Right ventricle myocardium (tissue), 1 donor: ENCODE measurements around the gene SH3BP4.

DNA sequence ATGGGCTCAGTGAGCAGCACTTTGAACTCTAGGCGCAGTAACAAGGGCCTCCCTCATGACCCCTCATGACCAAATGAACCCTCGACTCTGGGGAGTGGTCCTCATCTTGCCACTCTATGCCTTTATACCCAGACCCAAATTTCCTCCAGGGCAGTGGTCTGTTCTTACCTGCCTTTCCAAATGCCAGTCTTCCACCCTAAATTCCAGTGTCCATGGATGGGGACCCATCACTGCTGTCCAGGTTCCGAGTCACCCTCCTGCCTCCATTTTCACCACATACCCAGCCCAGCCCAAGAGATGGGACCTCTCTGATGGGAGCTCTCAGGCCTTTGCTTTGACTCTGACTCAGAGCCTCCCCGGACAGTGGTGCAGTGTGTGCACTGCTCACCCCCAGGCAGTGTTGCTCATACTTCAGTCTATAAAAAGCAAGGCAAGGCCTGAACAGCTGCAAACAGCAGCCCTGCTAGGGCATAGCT lies 207.3 kb downstream of the ARL4C start:
- PRO-cap, 2 experiments, result no peak in any of the 2 experiments

- PRO-cap, 2 experiments, result no peak in any of the 2 experiments
Observed at GRCh38 chr2:234292514-234293341, 204.2 kb downstream of the ARL4C start.

- PRO-cap, 2 experiments, result no peak in any of the 2 experiments
Observed at GRCh38 chr2:234368394-234369005, 128.4 kb downstream of the ARL4C start.

GRCh38 chr2:234372929-234373404 lies 123.9 kb downstream of the ARL4C start:
- PRO-cap, 2 experiments, result no peak in any of the 2 experiments

GRCh38 chr2:234446811-234447289 lies 50.0 kb downstream of the ARL4C start:
- PRO-cap, 2 experiments, result no peak in any of the 2 experiments

DNA sequence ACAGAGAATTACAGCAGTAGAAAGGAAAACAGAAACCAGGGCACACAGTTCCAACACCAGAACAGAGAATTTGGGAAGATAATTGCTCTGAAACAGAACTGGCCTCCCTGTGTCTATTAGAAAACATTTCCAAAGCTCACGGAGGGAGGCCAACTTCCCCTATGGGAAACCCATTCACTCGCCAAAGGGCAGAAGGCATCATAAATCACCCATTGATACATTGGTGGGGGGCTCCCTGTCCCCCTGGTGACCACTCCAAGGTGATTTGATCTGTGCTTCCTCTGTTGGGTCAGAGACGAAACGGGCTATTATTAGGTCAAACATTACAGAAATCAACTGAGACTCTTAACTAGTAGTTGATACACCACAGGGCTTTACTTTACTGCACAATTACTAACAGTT lies 3.8 kb downstream of the ARL4C start:
- PRO-cap, 2 experiments, result no peak in any of the 2 experiments

DNA sequence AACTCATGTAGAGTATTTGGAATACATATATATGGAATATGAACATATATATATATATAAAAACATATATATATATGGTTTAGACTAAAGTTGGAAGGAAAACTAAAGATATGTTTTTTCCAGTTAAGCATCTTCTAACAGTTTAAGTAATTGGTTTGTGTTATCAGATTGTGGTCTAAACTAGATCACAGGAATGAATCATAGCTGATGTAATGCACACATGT lies 71.5 kb upstream of the SH3BP4 start:
- PRO-cap, 2 experiments, result no peak in any of the 2 experiments

DNA sequence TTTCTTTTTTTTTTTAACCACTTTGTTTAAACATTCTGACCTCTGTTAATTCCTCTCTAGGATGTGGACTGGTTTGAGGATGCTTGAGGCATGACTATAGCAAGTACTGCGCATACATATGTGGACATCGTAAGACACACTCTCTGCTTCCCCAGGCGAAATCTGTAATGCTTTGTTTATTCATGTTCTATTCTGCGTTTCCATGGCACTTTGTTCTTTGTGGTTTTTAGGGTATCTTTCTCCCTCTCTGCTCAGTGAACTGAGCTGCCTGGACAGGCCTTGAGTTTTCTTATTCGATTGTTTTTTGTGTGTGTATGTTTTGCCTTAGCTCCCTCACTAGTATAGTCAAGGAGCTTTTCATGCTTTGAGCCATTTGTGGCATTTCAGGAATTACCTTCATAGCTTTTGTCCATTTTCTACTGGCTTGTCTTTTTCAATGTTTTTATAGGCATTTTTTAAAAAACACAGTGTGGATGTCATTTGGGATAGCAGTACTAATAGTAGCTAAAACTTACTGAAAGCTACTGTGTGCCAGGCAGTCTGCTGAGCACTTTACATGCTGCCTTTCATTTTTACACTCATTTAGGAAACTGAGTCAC lies 1.9 kb upstream of the SH3BP4 start:
- PRO-cap, 2 experiments, result no peak in any of the 2 experiments

GRCh38 chr2:234951582-234952357 lies at the start of gene SH3BP4:
Gene SH3BP4, plus strand, starts transcription at chr2:234952017.
- PRO-cap, 2 experiments, result peak in 2 of 2 experiments; most common plus-strand start chr2:234952029 (in 1); most common minus-strand start chr2:234951761 (in 2)

GRCh38 chr2:234952394-234953272 lies 816 bp downstream of the SH3BP4 start:
- PRO-cap, 2 experiments, result peak in 2 of 2 experiments; most common minus-strand start chr2:234952490 (in 2)

DNA sequence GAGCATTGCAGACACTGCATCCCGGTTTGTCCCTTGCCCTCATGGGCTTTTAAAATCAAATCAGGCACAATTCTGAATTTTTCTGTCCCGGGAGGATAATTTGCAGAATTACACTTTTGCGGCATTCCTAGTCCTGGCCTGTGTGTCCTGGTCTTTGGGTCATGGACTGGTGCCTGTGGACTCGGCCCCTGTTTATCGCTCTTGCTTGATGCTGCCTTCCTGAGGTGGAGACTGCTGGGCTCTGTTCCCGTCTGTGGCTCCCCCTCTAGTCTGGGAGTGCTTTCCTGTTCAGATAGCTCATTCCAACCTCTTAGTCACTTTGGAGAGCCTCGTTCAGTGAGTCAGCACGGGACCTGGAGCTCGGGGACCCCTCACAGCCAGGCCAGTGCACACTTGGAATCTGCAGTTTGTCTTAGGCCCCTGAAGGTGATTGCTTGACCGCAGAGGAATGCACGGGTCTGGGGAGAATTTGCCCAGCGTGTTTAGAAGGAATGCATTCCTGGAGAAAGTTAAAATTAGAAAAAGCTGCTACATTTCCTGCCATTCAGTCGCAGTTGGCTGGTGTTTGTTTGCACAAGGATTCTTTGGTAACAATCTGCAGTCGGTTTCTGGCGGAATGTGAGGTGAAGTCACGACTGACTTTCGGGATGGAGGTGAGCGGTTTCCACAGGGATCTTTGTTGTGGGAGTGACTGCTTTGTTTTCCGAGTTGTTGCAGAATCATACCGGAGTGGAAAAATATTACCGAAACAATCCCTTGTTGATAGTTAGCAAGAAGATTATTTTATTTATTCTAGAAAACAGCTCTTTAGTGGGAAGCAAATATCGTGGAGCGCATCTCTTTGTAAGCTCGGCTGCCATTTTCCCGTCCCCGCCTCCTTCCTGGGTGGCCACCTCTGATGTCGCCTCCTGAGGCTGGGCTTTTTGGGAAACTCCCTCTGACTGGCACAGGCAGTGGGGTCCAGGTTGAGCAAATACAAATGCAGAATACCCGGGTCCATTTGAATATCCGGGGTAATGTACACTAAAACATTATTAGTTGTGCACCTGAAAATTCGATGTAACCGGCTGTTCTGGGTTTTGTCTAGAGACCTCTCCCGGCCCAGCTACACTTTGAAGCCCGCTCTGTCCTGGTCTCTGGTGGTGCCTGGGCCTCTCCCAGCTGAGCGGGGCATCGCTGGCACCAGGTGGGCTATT lies 29.7 kb downstream of the SH3BP4 start:
- PRO-cap, 2 experiments, result peak in 2 of 2 experiments; most common plus-strand start position 336 of the sequence (in 2); most common minus-strand start position 168 of the sequence (in 2)

DNA sequence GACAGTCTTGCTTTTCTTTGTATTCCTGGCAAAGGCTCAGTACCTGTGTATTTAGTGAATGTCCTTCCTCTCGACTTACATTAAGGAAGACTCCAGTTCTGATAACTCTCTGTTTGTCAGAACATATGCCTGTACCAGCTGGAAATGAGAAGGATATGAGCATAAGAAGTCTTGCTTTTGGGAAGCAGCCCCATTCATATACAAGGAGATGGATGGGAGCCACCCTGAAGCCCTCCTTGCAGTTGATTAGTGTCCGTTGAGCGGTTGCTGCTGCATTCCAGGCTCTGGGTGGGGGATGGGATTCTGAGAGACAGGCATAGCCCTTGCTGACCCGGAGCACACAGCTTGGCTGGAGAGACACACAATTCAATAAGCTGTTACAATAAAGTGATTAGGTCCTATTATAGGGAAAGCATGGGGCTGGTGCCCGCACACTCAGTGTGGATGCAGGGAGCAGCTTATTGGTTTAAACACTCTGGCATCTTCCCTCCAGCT lies 59.9 kb downstream of the SH3BP4 start:
- PRO-cap, 2 experiments, result no peak in any of the 2 experiments

DNA sequence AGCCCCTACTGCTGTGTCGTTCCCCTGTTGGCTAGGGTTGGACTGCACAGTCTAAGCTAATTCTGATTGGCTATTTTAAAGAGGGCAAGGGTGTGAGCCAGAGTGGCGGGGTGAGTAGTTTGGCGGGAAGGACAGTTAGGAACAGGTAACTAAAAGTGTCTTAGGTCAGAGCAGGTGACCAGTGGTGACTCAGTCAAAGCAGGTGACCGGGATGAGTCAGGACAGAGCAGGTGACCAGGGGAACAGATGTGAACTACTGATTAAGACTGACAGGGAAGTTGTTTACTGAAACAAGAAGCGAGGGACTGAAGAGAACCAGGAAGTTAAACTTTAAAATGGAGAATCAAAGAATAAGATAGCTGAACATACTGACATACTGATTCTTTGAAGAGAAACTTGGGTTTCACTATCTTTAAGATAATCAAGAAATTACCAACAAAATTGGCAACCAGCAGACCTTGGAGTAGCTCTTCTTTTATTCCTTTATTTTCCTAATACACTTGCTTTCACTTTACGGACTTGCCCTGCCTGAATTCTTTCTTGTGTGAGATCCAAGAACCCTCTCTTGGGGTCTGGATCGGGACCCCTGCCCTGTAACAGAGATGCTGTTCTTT lies 49.5 kb upstream of the AGAP1 start:
- PRO-cap, 2 experiments, result no peak in any of the 2 experiments

DNA sequence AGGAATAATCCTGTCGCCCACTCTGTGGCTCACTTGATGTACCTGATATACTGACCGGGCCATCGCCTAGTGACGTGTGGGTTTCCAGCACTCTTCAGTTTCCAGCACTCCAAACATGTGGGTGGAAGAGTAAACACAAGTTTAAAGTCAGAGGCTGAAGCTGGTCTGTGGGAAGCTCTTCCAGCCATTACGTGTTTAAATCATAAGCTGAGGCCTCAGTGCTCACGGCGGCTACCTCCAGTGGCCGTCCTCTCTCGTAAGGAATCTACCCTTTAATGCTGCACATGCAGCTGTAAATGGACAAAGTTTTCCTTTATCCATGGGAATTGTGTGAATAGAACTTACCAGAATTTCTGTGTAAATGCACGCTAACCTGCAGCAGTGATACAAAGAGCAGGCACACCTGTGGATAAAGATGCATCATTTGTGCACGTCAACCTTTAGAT lies 44.1 kb upstream of the AGAP1 start:
- PRO-cap, 2 experiments, result no peak in any of the 2 experiments

DNA sequence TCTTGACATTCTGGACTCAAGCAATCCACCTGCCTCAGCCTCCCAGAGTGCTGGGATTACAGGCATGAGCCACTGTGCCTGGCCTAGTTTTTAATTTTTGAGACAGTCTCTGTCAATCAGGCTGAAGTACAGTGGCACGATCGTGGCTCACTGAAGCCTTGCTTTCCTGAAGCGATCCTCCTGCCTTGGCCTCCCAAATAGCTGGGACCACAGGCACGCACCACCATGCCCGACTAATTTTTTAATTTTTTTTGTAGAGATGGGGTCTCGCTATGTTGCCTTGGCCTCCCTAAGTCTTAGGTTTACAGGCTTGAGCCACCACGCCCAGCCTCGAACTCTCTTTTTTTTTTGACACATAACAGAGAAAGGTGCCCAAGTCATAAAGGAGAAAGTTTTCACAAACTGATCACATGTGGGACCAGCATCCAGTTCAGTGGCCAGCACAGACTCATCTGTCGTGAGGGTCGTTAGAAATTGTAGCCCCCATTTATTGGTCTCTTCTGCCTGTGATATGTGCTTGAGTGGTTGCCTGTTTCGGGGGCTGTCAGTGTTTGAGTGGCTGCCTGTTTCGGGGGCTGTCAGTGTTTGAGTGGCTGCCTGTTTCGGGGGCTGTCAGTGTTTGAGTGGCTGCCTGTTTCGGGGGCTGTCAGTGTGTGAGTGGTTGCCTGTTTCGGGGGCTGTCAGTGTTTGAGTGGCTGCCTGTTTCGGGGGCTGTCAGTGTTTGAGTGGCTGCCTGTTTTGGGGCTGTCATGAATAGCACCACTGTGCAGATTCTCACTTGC lies 10.2 kb downstream of the AGAP1 start:
- PRO-cap, 2 experiments, result no peak in any of the 2 experiments

- PRO-cap, 2 experiments, result no peak in any of the 2 experiments
Observed at GRCh38 chr2:235506617-235507165, 12.8 kb downstream of the AGAP1 start.

DNA sequence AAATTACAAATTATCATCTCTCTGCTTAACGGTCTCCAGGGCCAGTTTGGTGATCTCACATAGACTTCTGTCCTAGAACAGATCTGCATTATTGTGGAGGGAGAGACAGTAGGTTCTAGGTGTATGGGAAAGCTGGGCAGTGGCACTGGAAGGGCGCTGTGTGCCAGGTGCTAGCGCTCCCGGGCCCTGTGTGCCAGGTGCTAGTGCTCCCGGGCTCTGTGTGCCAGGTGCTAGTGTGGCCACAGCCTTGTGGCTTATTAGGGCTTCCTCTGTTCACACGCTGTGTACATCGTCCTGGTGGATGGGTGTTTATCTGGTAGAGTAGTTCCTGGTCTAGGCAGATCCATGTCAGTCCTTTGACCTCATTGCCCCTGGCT lies 263.3 kb downstream of the AGAP1 start:
- PRO-cap, 2 experiments, result no peak in any of the 2 experiments

- PRO-cap, 2 experiments, result no peak in any of the 2 experiments
Observed at GRCh38 chr2:236001352-236001958, 166.7 kb downstream of the GBX2 start.

- PRO-cap, 2 experiments, result no peak in any of the 2 experiments
Observed at GRCh38 chr2:236575382-236575947, 5.8 kb downstream of the ACKR3 start.

GRCh38 chr2:236662202-236662874 lies 92.7 kb downstream of the ACKR3 start:
- PRO-cap, 2 experiments, result no peak in any of the 2 experiments